SJCRH30 (cell line): Measurements from ENCODE around the genes ERVW-1 and TFPI2.

DNA sequence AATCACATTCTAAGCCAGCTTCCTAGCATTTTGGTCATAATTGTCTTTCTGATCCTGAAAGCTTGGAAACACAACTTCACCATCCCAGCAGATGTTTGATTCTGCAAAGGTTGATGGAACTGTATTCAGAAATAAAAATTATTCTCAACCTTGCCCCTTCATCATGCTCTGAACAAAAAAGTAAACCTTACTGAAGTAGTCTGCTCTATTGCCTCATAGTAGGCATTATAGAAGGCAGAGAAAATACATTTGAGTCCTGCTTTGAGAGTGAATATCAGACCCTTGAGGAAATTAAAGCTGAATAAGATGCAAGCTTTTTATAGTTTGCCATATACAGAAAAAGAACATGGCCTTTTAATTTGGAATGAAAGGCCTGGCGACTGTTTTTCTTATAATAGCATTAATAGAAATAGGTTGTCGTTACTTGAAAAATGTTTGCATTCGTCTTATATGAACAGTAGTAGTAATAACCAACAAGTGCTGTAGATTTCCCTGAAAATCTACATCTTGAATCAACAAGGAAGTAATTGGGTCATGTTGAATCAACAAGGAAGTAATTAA, 7.9 kb downstream of the CLDN12 start:
- RAMPAGE, long total RNA = no peak

- RAMPAGE, long total RNA = no peak
Measured at GRCh38 chr7:90717835-90718256, 121.7 kb downstream of the CDK14 start.

DNA sequence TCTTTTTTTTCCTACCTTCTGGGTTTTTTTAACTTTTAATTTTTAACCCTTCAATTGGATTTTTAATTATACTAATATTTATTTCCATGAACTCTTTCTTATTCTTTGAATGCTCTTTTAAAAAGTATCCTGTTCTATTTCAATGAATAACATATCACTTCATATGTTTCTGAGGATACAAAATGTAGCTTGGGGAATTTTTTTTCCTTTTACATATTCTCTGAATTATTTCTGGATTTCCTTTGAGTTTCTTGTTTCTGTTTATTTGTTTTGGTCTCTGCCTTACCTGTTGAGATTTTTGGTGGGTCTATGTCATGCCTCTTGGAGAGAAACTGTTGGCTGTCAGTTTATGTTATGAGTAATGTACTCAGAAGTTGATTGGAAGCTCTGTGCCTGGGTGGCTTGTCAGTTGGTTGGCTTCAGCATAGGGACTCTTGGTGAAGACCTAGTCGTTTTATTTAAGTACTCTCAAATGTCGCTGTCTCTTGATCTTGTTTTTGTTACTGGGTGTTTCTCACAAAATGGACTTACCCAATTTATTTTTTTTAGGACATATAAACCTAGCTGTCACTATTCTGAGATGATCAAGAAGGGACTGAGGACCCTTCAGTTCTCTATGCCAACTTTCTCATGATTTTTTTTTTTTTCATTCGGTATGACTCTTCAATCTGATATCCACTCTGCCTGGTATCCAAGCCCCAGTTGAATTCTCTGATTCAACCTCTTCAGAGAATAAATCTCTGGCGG, 132.5 kb downstream of the CDK14 start:
- RAMPAGE, long total RNA = no peak

DNA sequence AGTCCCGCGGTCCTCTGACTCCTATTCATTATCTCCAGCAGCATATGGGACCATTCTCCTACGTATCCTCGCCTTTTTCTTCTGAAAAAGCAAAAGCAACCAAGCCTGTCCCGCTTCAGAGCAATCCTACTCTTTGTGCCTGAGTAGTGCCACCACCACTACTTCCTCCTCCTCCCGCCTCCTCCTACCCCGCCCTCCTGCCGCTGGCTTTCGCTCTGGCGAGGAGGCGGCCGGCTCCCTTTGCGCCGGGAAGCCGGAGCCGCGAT, 222 bp upstream of the FZD1 start:
- RAMPAGE, long total RNA = no peak

DNA sequence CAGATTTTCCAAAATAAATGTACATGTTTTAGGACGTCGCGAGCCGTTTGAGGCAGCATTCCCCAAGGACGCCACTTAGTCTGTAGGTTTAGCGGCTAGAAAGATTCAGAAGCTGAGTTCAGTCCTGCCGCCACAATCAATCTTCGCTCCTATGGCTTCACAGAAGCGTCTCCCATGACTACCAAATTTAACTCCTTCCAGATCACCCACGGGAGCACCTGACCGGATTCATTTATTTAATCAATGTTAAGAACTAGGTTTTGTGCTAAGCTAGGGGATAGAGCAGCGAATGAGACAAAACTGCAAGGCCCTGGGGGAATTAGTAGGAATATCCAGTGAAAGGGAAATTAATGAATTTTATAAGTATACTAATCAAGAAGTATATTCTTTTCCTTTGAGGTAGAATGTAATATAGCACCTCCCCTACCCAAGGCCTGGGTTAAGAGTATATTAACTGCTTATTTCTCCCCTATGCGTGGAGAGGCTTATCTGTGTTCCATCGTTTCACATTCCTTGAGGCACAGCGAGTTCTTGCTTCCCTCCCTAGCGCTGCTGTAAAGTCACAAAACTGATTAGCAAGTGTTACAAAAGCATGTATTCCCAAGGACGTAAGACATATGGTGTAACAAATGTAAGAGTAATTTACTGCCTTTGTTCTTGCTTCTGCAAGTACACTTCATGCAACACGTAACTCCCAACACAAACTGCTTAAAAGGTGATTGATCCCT, 1.0 kb upstream of the CYP51A1 start:
- RAMPAGE, long total RNA = no peak

DNA sequence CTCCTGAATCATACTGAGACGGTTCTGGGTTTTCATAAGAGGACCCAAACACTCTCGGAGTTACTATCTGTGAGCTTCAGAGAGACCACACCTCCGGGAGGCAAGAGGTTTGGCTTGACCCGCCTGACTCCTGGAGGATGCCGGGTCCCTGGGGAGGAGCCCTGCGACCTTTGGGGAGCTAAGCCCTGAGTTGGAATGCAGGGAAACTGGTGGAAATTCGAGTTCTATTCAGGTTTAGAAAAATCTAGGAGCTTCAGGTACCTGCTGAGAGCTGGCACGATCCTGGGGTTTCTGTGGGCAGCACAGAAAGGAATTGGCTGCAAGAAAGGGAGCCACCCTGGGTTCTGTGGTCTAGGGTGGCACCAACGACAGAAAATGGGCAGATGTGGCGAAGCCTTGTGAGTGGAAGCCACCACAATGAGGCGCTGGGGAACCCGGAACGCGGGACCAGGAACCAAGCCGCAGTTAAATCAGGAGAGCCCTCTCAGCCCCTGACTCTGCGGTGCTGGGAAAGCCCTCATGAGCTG, 21.8 kb upstream of the GATAD1 start:
- RAMPAGE, long total RNA = no peak

GRCh38 chr7:92477893-92478180, at the start of gene ERVW-1:
ERVW-1 (minus strand) TSS chr7:92477946.
- RAMPAGE, long total RNA = no peak

DNA sequence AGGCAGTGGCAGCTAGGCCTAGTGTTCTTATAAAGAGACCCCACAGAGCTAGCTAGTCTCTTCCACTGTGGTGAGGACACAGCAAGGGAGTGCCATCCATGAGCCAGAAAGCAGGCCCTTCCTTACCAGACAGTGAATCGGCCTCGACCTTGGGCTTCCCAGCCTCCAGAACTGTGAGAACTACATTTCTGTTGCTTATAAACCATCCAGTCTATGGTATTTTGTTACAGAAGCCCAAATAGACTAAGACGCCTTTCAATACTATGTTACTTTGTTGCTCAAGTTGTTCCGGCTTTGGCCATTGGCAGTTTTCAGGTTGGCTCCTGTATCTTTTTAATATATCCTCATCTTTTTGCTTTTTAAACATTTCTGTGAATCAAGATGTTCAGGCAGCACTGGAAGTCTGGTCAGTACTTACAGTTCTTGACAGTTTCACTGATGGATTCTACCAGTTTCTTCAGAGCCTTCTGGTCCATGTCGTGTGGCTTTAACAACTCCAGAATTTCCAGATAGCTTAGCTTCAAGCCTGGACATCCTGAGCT, 28.9 kb downstream of the RBM48 start:
- RAMPAGE, long total RNA = no peak

DNA sequence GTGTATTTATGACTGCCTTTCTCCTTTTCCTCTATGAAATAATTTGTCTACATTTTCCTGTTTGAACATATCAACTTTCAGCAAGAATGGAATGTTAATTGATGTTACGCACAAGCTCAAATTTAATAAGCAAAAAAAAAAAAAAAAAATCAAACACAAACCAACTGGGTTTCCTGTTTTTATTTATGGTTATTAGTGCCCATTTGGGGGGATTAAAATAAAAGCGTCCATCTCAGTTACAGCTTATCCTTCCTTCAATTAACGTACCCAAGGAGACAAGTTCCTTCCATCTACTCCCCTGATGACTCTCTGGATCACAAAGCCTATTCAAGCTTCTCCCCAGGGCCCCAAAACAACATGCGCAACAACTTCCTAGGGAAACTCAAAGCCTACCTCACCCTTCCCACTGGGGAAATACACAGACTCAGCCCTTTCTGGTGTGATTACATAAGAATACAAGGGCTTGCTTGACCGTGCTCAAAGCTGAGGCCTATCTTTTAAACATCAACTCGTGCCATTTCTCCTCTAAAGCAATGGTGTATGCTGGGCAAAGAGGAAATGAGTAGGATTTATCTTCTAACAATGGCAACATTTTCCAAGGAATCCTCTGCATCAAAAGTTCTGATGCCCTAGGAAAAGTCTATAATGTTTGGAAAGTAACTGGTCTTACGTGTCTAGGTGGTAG, 112.5 kb downstream of the CDK6 start:
- RAMPAGE, long total RNA = no peak

- RAMPAGE, long total RNA = no peak
Measured at GRCh38 chr7:92780987-92781462, 55.3 kb downstream of the CDK6 start.

- RAMPAGE, long total RNA = no peak
Measured at GRCh38 chr7:92834714-92834867, 1.8 kb downstream of the CDK6 start.

DNA sequence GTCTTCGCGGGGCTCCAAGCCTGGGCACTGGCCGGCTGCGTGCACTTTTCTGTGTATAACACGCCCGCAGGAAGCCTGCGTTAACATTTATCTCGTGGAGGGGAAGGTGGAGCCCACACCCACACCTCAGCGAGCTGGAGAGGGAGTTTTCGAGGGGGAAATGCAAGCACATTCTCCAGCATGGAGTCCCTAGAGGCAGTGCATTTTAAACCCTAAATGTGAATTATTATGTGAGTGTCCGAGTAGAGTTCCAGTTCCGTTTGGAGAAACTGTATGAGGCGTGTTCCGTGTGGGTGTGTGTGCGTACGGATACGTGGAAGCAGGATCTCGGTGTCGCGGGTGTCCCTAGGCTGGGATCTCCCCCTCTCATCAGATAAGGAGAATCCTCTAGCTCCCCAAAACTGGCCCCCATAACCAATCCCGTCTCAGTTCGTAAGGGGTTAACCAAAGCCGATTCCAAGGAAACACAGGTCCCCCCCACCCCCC, 452 bp downstream of the CDK6 start:
- RAMPAGE, long total RNA = no peak

GRCh38 chr7:92870839-92871188, 34.4 kb upstream of the CDK6 start:
- RAMPAGE, long total RNA = no peak

GRCh38 chr7:93890573-93891212, at the start of gene TFPI2:
TFPI2 (minus strand) TSS chr7:93890753.
- RAMPAGE, long total RNA = no peak

GRCh38 chr7:93927575-93928043, 6.1 kb downstream of the GNG11 start:
- RAMPAGE, long total RNA = no peak

DNA sequence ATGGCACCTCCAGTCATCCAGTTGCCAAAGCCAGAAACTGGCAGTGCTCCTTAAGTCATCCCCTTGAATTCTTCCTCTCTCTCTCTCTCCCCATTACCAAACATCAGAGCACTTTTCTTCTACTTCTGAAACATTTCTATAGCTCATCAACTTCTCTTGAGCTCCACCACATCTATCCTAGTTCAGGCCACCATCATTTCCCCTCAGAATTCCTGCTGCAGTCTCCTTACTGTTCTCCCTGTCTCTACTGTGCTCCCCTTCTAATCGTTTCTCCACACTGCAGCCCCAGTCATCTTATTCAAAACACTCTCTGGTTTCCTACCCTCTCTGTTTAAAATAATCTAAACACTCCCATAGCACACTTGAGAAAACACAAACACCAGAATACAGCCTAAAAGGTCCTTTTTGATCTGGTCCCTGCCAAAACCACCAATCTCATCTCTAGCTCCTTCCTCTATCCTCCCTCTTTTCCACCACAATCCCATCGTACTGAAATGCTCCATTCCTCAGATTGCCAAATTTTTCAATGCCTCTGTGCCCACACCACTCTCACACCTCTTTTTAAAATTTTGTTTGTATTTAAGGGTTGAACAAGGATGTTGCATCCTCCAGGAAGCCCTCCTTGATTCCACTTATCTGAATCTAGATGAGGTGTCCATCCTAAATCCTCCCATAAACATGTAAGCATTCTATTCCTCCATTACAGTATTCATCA, 4.8 kb upstream of the COL1A2 start:
- RAMPAGE, long total RNA = no peak

- RAMPAGE, long total RNA = no peak
Measured at GRCh38 chr7:94428220-94428591, 33.5 kb downstream of the COL1A2 start.

DNA sequence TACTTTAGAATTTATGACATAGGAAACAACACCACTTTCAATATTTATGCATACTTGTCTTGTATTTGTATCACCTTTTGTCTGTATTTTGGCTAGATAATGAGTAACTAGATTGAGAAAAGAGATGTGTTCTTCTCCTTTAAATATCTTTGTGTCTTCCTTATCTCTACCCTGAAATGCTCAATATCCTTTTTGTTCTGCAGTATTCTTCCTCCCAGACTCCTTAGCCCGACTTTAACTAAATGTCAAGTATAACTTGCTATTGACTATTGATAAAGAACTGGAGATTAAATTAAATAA, 6.6 kb downstream of the CASD1 start:
- RAMPAGE, long total RNA = no peak

DNA sequence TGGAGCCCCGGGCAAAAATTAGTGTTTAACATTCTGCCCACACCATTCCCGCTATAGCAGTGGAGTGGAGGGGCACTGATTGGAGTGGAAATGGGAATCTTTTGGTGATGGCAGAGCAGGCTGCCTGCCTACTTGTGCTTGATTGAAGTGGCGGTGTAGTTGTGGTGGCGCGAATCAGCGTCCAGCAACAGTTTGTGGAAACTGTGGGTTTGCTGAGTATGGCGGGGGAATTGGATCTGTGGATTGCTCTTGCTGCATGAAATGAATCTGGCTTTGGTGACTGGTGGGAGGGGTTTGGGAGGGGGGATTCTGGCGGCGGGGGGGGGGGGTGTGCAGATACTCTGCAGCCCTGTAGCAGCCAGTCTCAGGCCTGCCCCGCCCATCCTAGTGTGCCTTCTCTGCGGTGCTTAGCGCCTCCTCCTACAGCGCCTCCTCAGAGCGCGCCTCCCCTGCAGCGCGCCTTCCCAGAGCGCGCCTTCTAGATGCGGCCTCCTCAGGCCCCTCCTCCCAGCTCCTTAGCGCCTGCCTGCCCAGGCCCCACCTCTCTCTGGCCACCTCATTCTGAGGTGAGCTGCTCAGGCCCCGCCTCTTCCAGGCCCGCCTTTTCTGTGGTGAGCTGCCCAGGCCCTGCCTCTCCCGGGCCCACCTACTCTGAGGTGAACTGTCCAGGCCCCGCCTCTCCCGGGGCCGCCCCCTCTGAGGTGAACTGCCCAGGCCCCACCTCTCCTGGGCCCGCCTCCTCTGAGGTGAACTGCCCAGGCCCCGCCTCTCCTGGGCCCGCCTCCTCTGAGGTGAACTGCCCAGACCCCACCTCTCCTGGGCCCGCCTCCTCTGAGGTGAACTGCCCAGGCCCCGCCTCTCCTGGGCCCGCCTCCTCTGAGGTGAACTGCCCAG, 1.8 kb upstream of the SGCE start:
- RAMPAGE, long total RNA = no peak

- RAMPAGE, long total RNA = no peak
Measured at GRCh38 chr7:94972865-94973592, 65.6 kb downstream of the PPP1R9A start.